ENCODE results near the gene ROR1.

DNA sequence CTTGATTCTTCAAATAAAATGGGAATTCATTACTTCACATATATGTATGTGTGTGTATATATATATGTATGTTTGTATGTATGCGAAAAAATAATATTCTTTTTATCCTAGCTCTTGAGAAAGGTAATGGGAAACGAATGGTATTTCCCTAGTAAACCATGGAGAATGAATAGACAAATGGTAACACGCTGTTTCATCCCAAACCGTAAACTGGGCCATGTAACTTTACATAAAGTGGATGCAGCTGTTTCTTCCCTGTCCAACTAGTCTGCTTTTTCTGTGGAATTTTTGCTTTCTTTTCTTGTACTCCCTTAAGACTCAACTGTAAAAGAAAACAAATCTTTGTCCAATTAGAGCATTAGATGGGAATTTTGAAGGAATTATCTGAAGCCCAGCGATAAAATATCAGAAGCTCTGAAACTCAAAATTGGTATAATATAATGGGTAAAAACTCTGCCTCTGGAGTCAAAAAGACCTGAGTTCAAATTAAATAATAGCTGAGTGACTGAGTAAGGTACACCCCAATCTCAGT, 198.1 kb downstream of the NFIA start:
- PRO-cap: no peak

DNA sequence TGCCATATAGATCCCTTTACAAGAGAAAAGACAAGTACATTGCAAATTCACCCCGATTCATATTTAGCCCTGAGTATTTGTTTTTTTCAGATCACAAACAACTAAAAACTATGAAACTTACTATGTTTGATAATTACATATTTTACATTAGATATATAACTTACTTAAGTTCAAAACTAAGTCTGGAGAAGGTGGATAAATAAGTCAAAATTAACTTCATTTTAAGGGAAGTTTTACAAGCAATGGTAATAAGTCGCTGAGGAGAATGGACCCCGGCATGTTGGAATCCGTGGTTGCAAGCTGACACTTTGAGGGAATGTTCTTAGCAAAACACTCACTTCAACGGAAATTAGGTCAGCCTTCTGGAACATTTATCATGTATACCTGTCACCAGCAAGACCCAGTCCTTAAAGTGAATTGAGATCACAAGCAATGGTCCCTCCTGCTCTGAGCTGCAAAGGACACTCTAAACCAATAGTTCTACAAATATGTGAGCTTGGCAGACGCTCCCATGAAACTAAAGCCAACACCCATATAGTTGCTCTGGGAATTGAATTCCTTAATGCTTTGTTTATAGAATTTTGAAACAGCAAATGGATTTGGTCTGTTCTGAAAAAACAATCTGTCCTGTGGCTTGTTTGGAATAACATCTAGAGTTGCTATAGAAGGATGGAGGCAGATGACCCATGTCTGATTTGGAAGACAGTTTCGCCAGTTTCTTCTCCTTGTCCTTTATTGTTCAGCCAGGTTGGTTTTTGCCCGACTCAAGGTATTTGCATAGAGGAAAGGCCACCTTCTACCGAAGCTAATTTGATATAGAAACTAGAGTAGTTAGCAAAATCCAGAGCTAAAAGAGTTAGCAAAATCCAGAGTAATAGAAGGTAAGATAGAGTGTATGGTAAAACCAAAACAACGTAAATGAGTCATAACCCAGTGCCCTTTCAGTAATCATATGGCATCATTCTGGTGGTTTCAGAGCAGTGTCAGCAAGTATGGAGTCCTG, 236.0 kb downstream of the NFIA start:
- PRO-cap: no peak

DNA sequence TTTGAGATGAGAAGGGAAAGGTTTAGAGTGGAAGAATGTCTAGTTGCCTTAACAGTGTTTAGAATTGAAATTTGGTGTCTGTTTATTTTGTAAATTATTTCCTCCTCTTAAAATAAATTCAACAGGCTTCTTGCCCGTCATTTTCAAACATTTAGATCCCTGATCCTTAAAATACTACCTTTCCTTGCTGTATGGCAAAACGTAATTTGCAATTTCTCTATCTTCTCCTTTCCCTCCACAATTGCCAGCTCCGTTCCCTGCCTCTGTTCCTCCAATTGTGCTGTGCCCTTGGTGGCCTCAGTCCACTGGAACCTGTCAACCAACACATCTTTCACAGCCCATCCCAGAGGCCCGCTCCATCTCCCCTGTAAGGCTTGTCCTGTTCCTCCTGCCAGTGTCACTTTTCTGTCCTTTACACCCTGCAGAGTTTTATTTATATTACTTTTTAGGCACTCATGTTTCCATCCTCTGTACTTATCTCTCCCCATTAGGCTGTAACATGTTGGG, 304.1 kb downstream of the TM2D1 start:
- PRO-cap: no peak

DNA sequence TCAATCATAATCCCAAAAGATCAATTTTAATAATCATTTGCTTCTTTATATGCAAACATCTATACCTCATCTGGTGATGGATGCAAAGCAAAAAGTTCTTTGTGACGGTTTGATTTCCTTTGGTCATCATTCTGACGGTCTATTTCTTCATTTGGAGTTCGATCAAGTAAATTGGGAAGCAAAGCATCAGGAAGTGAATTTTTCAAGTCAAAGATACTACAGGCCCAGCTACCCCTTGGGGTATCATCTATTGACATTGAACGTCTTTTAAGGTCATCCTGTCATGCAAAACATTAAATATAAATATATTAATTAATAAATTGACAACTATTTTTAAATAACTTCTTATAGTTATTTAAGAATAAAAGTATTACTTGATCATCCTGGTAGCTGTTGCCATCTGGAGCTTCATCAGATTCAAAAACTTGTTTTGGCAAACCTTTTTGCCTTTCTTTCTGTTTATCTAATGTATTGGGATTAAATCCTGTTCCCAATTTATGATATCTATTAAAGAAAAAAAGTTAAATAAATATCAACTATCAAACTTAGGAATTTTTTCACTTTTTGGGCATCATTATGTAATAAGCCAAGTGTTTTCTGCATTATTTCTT, 40.0 kb downstream of the DOCK7 start:
- PRO-cap: no peak

- PRO-cap: no peak
Measured at GRCh38 chr1:62725891-62726275, 37.7 kb upstream of the DOCK7 start.

- PRO-cap: no peak
Measured at GRCh38 chr1:63277883-63278317, 44.5 kb upstream of the FOXD3 start.

DNA sequence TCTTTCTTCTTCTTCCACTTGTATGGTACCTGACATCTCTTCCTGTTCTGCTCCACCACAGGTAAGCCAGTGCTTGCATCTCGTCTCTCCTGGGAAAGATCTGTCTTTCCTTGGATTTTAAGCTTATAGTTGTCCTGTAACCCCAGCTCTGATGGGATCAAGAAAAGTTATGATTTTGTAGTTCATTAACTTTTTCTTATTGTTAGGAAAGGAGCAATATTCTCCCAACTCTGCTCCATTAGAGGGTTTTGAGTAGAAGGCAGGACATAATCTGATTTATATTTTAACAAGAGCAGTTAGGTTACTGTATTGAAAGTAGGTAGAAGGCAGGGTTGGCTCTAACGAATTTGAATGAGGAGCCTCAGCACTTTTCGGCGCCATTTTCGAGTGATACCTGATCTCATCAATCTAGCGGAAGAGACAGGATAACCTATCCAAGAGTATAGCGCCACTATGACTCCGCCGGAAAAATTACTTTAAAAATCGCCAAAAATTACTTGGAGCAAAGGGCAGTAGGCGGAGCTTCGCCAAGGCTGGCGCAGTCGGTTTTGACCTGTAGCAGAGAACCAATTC, 25.3 kb downstream of the EFCAB7 start:
- PRO-cap: no peak

DNA sequence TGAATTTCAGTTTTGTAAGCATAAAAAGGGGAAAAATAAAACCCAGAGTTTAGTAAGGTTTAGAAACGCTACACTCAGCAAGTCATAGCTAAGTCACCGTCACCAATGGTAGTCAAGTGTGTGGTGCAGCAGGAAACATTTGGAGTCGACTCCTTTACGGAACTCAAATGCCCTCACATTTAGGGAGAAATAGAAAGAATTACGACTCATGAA, 519 bp upstream of the PGM1 start:
- PRO-cap: no peak

- PRO-cap: no peak
Measured at GRCh38 chr1:63704982-63705473, 68.8 kb upstream of the ROR1 start.

DNA sequence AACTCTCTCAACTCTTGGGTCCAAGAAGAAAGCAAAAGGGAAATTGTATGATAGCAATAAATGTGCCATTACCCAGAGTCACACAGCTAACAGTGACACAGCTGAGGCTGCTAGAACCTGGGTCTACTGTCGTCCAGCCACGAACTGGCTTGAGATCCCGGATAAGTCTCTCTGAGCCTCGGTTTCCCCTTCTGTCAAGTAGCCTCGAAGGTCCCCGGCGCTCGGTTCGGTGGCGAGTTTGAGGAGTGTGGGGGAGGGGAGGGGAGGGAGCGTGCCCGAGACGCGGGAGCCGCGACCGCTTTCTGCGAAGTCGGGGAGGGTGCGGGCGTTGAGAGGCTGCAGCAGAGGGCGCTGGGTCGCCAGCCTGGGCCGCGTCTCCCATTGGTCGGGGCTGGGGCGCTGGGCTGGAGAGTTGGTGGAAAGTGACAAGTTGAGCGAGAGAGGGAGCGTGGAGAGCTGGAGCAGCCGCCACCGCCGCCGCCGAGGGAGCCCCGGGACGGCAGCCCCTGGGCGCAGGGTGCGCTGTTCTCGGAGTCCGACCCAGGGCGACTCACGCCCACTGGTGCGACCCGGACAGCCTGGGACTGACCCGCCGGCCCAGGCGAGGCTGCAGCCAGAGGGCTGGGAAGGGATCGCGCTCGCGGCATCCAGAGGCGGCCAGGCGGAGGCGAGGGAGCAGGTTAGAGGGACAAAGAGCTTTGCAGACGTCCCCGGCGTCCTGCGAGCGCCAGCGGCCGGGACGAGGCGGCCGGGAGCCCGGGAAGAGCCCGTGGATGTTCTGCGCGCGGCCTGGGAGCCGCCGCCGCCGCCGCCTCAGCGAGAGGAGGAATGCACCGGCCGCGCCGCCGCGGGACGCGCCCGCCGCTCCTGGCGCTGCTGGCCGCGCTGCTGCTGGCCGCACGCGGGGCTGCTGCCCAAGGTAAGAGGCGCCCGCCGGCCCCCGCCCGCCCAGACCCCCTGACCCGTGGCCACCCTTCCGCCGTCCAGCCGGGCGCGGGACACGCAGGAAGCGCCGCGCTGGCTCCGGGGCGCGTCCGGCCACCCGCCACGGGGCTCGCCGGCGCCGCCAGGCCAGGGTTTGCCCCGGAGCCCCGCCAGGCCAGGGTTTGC, at the start of gene ROR1:
Gene ROR1, plus strand, starts transcription at position 428 of the 1,110 bp plus-strand sequence.
- PRO-cap: bidirectional peak, plus-strand start at position 428 of the sequence, minus-strand start at position 303 of the sequence

DNA sequence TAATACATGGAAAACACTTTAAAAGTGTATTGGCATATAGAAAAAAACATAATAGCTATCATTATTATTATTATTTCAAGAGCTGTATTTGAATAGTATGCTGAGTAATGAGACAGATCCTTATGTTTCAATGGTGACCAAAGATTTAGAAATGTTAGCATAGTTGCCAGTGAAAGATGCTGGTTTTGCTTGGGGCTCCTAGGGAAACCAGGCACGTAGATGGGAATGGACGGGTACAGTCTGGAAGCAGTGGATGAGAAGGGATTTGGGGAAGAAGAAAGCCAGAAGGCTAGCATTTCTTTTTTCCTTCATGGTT, 111.2 kb downstream of the ROR1 start:
- PRO-cap: no peak

- PRO-cap: no peak
Measured at GRCh38 chr1:64042744-64043224, 160.6 kb upstream of the UBE2U start.

DNA sequence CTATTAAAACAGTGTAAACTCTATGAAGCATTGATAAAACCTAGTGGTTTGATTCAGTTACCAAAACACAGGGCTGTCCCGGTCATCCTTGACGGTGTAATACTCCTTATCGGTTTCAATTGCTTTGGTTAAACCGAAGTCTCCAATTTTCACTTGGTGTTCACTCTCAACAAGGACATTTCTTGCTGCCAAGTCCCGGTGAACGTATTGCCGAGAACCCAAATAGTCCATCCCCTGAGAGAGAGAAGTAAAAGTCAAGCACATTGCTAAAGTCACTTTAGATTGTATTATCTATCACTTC, 92.9 kb downstream of the RAVER2 start:
- PRO-cap: no peak

DNA sequence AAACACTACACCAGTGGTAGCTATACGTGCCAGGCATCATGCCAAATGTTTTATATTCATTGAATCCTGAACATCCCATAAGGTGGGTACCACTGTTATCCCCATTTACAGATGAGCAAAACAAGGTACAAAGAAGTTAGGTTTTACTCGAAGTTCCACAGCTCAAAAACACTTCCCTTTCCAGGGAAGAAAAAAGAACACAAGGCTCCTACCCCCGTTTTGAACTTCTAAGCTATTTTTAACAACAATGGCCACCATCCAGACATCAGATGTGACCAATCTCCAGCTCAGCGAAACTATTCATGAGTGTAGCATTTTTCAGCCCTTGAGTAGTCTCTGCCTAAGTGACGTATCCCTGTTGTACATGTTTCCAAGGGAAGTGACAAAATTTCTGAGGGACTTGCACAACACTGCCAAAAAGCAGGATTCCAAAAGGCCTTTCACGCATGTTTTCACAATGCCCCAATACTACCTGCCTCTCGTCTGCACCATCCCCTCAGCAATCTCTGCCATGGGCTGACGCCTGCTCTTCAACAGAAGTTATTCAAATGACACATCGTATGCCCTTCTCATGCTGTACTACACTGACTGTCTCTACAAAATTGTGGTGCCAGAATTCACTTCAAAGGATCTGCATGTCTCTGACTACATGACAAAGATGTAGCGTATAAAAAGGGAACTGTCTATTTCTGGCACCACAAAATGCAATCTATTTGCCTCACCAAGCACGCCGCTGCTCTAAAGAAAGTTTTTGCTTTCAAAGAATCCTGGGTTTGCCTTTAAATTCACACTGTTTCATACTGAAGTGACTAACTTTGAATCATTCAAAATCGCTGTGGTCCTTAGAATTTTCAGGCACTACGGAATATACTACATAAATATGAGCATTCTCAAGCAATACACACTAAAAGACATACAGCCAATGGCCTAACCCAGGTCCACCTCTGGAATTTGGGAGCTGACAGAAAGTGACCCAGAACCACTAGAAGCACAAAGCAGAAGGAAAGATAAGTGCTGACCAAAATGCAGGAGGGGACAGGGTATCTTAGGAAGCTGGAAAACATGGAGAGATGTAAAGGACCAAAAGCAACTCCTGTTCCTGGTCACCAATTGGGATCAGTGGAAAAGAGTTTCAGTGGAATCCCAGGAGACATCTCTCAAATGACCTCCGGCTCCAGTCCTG, 32.9 kb downstream of the JAK1 start:
- PRO-cap: no peak

GRCh38 chr1:64982994-64983556, 16.7 kb upstream of the JAK1 start:
- PRO-cap: no peak

GRCh38 chr1:65069239-65069670, 78.7 kb upstream of the AK4 start:
- PRO-cap: no peak

DNA sequence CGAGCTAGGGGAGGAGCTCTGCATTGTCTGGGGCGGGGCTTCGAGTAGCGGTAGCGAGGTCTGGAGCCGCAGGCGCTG, 308 bp upstream of the LEPR start:
- PRO-cap: no peak

DNA sequence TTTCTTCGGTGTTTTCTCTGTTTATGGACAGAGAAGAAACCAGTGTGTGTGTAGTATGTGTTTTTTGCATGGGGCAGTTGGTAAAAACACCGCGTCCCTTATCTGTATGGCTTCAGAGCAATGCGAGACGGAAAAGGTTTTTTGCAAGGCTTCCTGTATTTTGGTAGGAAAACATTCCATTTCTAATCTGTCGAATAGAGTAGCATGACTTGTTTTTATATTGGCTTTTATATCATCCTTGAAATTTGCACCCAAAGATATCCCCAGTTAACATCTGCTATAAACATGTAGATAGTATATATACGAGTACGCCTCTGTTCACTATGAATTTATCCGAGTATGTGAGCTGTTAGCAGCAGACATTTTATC, 813 bp downstream of the LEPR start:
- PRO-cap: no peak

DNA sequence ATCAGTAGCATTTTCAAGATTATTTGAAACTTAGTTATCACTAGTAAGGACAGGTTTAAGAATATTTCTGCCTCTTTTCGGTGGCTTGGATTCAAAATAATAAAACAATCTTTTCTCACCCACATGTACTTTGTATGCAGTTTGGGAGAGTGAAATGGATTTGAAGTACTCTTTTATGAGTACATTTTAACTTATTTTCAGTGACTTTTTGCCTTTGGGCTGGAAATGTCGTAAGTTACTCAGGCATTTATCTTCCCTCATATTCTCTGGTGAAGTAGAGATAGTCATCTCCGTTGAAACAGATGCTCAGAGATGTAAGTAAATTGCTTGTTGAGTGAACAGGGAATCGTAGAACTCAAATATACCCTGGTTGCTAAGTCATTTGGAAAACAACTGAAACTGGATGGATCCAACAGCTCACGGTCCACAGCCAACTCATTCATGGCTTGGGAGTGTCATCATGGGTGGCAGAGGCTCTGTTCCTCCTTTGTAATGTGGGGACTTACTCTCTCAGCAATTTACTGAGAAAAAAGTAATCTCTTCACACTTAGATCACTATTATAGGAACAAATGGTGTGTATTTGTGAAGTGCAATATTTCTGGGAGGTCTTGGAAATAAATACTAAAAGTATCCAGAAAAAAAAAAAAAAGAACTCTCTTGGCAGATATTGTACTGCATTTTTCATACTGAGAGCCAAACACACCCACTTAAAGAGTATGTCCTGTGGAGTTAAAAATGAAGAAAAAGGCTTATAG, 107.2 kb downstream of the LEPR start:
- PRO-cap: no peak

- PRO-cap: no peak
Measured at GRCh38 chr1:66267529-66268221, 266.3 kb upstream of the SGIP1 start.

Data from ureter (tissue), 1 donor.